Trachea (tissue), 1 donor: ENCODE data around the genes RNF126, PTBP1 and PLPPR3.

GRCh38 chr19:307663-308319, 16.6 kb upstream of the PLPP2 start:
- PRO-cap, result no peak

DNA sequence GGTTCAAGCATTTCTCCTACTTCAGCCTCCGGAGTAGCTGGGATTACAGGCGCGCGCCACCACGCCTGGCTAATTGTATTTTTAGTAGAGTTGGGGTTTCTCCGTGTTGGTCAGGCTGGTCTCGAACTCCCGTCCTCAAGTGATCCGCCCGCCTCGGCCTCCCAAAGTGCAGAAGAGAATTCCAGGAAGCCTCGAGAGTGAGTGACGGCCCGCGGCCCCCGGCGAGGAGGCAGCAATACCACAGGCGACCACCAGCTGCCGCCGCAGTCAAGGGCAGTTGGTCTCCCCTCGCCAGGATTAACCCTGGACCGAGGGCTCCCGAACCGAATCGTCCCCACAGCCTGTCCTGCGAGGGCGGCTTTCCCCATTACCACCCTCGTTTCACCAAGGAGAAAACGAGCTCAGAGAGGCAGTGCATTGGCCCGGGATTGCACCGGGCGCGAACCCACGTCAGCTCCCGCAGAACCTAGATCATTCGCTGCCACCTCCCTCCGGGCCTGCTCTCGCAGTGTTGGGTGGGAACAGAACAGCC, 8.1 kb upstream of the THEG start:
- PRO-cap, result no peak

DNA sequence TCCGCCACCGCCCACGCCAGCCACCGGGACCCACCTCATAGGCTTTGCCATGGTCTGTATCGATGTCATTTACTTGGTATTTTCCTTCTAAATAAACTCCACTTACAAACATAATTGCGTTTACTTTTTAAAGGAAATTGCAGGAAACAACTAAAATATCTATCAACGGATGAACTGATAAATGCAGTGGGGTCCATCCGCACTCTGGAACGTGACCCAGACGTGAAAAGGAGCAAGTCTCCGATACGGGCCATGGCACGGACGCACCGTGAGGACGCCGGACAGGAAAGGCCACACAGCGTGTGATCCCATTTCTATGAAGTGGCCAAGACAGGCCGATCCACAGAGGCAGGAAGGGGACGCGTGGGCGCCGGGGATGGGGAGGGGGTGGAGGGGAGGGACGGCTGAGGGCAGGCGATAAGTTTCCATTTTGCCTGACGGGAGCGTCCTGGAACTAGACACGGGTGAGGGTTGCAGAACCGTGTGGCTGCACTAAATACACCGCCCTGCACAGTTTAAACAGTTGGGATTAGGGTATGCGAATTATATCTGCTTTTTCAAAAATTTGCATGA, 13.8 kb downstream of the SHC2 start:
- PRO-cap, result no peak

GRCh38 chr19:558632-559259, 13.7 kb upstream of the BSG start:
- PRO-cap, result no peak

- PRO-cap, result no peak
These were observed 878 bp downstream of the BSG start for GRCh38 chr19:573051-573897.

DNA sequence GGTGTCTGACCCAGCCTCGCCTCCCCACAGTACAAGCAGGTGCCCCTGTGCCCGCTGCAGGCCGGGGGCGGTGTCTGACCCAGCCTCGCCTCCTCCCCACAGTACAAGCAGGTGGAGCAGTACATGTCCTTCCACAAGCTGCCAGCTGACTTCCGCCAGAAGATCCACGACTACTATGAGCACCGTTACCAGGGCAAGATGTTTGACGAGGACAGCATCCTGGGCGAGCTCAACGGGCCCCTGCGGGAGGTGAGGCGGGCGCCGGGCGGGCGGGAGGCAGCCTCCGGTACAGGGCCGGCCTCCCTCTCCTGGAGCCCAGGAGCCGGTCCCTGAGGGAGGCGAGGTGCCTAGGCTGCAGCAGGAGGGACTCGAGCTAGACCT, 20.5 kb downstream of the HCN2 start:
- PRO-cap, result no peak

- PRO-cap, result no peak
These were observed 6.6 kb downstream of the FGF22 start for GRCh38 chr19:646103-646823.

DNA sequence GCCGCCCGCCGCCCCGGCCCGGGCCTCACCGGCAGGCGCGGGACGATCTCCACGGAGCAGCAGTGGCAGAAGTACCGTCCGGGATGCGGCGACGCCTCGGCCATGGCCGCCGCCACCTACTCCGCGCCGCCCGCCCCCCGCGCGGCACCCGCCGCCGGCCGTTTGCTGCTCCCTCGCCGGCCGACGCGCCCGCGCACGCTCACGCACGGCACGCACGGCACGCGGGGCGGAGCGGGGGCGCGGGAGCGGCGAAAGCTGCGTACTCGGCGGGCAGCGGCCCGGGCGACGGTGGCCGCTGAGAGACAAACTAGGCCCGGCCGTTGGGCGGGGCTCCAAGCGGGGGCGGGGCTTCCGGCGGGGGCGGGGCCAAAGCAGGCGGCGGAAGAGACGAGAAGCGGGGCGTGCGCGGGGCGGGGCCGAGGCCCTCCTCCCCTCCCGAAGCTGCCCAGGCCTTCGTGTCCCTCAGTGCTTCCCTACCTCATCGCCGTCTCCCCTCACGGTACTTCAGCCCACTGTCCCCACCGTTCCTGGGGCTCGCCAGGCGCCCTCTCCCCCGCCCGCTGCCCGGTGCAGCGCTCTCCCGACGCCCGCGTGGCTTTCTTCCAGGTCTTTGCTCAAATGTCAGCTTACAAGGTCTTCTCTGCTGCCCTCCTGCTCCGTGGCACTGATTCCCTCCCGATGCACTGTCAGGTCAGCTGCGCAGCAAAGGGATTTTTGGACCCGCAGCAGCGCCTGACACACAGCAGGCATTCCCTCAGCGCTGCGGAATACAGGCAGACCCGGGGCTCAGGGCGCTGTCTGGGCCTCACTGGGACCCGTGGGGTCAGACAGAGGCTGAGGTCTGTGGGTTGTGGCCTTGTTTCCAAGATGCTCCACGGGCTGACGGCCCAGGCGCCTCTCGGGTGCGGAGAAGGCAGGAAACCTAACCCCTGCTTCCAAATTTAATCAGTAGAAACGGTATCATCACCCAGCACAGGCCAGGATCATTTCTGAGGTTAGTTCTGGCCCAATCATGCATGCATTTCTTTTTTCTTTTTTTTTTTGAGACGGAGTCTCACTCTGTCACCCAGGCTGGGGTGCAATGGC, at the start of gene RNF126:
RNF126 (minus strand) TSS at position 197 of the 1,086 bp plus-strand sequence.
- PRO-cap, result bidirectional peak, plus-strand start at position 397 of the sequence, minus-strand start at position 164 of the sequence

DNA sequence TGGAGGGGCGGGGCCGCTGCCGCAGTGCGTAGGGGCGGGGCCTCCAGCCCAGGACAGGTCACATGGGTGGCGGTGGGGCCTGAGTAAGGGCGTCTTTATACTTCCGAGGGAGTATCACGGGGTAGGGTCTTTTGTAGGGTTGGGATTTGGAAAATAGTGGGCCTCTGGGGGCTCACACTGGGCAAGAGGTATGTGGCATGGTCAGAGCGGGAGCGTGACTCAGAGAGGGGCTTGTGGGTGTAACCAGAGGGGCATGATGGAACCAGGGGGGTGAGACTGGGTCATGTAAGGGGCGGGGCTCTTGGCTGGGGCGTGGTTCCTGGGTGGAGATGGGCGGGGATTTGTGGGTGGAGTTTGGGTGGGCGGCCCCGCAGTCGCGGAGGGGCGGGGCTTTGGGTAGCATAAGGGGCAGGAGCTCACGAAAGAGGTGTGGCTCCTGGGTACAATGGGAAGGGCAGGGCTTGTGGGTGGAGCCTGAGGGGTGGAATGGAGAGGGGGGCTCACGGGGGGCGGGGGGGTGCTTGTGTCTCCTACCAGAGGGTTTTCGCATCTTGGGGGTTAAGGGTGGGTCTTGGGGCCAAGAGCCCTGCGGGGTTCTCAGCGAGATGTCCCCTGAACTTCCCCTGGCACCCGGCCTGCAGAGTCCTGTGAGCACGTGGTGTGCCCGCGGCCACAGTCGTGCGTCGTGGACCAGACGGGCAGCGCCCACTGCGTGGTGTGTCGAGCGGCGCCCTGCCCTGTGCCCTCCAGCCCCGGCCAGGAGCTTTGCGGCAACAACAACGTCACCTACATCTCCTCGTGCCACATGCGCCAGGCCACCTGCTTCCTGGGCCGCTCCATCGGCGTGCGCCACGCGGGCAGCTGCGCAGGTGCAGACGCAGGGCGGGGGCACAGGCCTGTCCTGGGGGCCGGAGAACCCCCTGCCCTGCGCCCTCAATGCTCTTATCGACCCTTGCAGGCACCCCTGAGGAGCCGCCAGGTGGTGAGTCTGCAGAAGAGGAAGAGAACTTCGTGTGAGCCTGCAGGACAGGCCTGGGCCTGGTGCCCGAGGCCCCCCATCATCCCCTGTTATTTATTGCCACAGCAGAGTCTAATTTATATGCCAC, 4.9 kb downstream of the FSTL3 start:
- PRO-cap, result bidirectional peak, plus-strand start at position 61 of the sequence, minus-strand start outside the sequence; bidirectional peak, plus-strand start at position 430 of the sequence, minus-strand start at position 314 of the sequence

- PRO-cap, result unidirectional peak, minus-strand start at chr19:719894; unidirectional peak, minus-strand start at chr19:720162
These were observed 11.1 kb downstream of the PALM start for GRCh38 chr19:719714-720356.

DNA sequence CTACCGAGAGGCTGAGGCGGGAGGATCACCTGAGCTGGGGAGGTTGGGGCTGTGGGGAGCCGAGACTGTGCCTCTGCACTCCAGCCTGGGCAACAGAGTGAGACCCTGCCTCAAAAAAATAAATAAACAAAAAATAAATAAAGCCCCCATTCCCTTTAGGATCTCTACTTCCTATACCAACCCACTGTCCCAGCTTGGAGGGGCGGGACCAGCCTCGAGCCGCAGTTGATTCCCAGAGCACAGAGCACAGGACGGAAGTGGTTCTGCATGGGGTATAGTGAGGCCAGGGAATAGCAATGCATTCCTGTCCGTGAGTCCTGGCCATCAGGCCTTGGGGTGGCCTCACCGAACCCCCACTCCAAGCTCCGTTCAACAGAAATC, 4.9 kb upstream of the PTBP1 start:
- PRO-cap, result no peak

DNA sequence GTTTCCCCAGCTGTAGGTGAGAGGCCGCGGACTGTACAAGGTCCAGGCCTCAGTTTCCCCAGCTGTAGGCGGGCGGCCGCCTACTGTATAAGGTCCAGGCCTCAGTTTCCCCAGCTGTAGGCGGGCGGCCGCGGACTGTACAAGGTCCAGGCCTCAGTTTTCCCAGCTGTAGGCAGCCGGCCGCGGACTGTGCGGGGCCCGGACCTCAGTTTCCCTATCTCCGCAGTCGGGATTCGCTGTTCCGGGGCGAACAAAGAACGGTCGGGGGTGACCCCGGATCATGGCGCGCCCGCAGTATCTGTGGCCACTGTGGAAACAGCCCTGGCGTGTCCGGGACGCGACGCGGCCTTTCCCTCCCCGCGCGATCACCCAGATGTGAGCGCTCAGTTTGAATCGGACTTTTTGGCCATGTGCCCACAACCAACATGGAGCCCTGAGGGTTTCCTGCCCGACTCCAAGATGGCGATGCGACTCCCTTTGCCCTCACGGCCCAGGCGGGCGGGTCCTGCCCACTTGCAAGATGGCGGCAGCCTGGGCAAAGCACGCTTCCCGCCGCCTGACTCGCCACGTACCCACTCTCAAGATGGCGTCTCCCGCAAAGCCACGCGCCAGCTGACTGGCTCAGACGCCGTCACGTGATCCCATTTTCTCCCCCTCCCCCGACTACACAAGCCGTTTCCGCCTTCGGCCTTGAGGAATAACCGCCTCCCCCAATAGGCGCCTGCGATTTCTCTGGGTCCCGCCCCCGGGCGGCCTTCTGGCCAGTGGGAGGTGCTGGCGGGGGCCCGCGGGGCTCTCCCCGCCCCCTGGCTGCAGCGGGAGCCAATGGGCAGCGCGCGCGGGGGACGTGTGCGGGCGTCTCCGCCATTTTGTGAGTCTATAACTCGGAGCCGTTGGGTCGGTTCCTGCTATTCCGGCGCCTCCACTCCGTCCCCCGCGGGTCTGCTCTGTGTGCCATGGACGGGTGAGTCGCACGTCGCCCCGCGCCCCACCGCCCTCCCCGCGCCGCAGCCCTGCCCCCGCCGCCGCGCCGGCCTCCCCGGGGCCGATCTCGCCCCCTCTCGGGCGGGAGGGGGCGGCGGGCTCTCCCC, at the start of gene PTBP1:
PTBP1 (plus strand) TSS at position 911 of the 1,091 bp plus-strand sequence.
- PRO-cap, result unidirectional peak, minus-strand start at position 375 of the sequence; unidirectional peak, minus-strand start at position 461 of the sequence; bidirectional peak, plus-strand start at position 911 of the sequence, minus-strand start at position 566 of the sequence

DNA sequence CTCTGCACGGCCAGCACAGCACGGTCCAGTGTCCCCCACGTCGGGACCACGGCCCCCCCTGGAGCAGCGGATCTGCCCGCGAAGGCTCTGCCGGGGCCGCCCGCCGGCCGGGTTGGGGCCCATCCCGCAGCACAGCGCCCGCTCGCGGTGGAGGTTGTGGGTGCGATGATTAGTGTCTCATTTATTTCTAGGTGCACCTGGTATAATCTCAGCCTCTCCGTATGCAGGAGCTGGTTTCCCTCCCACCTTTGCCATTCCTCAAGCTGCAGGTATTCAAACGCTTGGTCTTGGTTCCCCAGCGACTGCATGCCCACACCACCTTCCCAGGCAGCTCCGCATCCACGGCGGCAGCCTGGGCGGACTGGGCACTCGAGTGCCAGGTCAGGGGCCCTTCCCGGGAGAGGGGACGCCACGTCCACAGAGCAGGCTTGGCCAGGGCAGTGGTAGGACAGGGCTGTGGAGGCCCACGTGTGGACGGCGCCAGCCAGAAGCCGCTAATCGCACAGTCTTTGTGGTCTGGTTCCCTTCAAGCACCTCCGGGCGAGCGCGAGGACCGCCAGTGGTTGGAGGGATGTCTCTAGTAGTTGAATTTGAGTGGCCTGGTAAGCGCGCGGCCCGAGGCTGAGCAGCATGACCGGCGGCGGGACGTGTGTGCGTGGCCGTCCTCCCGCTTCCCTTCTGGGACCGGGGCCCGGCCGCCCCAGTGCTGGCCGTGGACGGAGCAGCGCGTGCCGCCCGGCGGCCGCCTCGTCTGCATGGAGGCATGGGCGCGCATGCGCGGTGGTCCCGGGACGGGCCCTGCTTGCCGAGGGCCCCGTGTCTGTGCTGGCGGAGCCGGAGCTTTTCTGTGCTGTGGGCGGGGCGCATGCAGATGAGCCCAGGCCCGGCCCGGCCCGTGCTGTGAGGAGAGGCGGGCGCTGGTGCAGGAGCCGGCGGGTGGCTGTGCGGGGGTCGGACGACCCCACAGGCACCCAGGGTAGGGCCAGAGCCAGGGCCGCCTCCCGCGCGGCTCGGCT, 8.4 kb downstream of the PTBP1 start:
- PRO-cap, result no peak

DNA sequence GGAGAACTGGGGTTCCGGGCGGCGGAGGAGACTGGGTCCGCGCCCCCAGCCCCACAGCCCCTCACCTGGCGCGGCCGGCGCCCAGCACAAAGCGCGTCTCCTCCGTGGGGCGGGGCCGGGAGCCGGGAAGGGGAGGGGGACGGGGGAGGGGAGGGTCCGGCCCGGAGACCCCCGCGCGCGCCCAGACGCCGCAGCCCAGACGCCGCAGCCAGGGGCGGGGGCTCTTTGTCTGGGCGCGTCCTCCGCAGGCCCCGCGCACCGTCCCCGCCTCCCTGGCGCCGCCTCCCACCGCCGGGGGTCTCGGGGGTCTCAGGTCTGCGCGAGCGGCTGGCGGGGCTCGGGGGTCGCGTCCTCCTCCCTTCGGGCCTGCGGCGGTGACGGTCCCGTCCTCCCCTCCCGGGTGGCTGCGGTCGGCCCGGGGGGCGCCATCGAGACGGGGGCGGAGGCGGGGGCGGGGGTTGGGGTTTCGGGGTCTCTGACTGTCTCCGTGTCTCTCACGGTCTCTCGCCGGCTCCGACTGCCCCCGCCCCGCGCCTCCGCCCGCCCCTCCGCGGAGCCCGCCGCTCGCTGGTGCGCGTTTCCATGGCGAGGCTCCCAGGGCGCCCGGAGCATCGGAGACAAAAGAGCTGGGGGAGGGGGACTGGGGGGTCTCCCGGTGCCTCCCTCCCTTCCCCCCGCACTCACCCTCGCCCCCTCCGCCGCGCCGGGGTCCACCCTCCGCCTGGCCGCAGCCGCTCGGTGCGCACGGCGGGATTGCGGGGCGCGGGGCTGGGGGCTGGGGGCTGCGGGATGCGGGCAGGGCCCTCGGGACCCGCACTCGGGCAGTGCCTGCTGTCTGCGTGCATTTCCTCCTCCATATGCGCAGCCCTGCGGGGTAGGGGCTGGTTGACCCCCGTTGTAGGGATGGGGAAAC, at the start of gene PLPPR3:
PLPPR3 (minus strand) TSS at position 106 of the 913 bp plus-strand sequence.
- PRO-cap, result no peak

DNA sequence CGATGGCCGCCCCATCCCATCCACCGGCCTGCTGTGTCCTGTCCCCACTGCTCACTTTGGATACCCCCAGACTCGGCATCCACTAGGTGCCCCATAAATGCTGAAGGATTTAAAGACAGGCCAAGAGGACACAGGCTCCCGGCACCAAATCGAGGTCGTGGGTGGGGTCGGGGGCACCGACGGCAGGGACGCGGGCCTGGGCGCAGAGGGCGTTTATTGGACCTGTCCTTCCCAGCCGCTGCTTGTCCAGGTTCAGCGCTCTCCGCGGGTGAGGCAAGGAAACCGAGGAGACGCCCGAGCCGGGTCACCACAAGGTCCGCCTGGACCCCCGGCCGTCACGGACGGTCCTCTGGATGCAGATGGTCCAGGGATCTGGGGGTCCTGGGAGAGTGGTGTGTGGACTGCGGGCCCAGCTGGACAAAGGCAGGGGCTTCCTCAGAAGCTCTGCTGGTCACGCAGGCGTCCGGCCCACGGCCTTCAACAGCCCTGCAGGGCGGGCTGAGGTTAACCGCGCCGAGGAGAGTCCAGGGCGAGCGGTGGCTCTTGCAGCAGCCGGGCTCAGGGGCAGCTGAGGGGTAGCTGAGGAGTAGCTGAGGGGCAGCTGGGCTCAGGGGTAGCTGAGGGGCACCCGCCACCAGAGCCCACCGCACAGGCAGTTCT, 8.4 kb downstream of the CFD start:
- PRO-cap, result no peak

DNA sequence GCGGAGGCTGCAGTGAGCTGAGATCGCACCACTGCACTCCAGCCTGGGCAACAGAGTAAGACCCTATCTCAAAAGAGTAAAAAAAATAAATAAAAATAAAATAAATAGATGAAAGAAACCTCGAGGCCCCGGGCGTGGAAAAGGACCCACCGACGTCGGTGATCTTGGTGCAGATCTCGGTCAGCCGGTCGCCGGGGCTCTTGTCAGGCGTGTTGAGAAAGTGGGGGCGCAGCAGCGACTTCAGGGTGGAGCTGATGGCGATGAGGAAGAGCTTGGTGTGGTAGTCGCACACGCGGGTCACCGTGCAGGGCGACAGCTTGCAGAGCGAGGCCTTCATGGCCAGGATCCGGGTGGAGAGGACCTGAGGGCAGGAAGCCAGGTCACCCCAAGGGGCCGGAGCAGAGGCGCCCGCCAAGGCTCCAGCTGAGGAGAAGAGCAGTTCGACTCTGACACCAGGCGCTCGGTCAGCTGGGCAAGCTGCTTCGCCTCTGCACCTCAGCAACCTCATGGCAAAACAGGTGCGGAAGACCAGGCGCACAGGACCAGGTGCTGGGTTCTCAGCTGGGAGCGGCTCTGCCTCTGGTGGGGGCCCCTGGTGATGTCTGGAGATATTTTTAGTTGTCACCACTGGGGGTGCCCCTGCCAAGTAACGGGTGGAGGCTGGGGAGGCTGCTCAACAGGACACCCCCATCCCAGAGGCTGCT, 15.8 kb downstream of the CFD start:
- PRO-cap, result no peak

- PRO-cap, result no peak
These were observed 1.2 kb downstream of the MED16 start for GRCh38 chr19:891566-892337.

- PRO-cap, result no peak
These were observed 3.3 kb upstream of the MED16 start for GRCh38 chr19:896160-896847.

- PRO-cap, result no peak
These were observed 6.4 kb upstream of the MED16 start for GRCh38 chr19:899171-899922.

- PRO-cap, result no peak
These were observed 6.5 kb downstream of the R3HDM4 start for GRCh38 chr19:906360-906979.